Breast (tissue), 4 donors: Measurements from ENCODE around the genes NEURL4 and ACAP1.

GRCh38 chr17:7098900-7099308 lies 15.7 kb downstream of the ASGR2 start:
- PRO-cap, 3 experiments = no peak in any of the 3 experiments
- RRBS = no CpG with 5 or more reads among the region's 6 CpGs

DNA sequence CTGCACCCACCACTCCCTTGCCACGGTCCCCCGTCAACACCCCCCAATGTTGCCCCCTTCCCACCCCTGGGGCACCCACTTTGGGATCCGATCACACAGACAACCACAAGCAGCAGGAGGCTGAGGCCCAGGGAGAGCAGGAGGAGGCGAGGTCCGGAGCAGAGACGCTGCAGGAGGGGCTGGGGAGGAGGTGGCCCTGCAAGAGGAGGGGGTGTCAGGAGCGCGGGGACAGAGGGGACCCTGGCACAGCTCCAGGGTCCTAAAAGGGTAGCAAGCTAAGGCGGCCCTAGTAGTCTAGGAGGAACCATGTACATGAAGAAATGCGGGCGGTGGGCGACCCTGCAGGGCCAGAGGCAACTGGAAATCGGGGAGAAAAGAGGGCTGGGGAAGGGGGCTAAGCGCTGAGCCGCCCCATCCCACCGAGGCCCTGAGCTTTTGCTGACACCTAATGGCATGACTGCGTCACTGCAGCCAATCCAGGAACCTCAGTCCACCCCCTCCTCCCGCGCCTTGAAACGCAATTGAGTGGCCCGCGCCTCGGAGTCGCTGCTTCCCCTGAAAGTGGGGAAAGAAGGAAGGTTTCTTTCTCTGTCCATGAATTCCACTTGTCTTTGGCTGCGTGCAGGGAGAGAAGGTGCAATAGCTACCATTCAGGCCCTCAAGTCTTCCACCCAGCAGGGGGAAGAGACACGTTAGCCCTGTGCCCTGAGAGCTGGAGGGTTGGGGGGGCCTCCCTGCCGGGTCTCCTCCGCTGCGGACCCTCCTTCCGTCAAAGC lies 1.9 kb downstream of the ASGR1 start:
- PRO-cap, 3 experiments = peak in 1 of 3 experiments; most common plus-strand start position 488 of the sequence (in 1); most common minus-strand start position 440 of the sequence (in 1)
- RRBS = no CpG with 5 or more reads among the region's 30 CpGs

GRCh38 chr17:7207174-7207936 lies 10.1 kb downstream of the DLG4 start:
- PRO-cap, 3 experiments = no peak in any of the 3 experiments
- RRBS = no CpG with 5 or more reads among the region's 22 CpGs

DNA sequence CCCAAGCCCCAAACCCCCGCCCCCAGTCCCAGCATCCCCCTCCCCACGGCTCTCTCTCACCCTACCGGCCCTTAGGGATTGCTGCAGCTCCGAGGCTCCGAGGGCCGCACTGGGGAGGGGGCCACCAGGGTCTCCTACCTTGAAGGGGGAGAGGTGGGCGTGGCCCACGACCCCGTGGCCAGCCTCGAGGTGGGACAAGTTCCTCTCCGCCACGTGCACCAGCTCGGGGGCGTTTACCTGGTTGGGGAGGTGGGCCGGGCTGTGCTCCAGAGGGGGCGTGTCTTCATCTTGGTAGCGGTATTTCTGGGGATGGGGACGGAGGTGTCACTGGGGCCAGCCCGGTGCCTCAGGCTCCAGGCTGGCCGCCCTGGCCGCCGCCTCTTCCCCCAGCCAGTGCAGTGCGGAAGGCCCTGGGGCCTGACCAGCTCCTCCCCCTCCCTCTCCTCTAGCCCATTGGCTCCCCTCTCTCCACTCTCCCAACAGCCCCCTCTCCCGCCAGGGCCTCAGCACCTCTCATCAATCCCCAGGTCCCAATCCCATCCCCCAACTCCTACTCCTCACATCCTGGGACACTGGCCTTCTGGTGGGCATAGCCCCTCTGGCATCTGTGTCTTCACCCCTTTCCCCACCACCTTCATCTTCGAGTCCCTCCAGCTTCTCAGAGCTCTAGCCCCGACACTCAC lies 9.3 kb downstream of the DLG4 start:
- PRO-cap, 3 experiments = no peak in any of the 3 experiments
- RRBS = 22% methylated on average over 4 of the region's 26 CpGs

- PRO-cap, 3 experiments = peak in 3 of 3 experiments; most common plus-strand start chr17:7241915 (in 2); most common minus-strand start chr17:7241835 (in 3)
- RRBS = no CpG with 5 or more reads among the region's 7 CpGs
Observed at GRCh38 chr17:7241663-7241998, 618 bp downstream of the GABARAP start.

- PRO-cap, 3 experiments = peak in 2 of 3 experiments; most common plus-strand start chr17:7280835 (in 1); most common minus-strand start chr17:7281102 (in 2)
- RRBS = under 1% methylated on average over 26 of the region's 62 CpGs
Observed at GRCh38 chr17:7280697-7281567, 586 bp upstream of the SLC2A4 start.

DNA sequence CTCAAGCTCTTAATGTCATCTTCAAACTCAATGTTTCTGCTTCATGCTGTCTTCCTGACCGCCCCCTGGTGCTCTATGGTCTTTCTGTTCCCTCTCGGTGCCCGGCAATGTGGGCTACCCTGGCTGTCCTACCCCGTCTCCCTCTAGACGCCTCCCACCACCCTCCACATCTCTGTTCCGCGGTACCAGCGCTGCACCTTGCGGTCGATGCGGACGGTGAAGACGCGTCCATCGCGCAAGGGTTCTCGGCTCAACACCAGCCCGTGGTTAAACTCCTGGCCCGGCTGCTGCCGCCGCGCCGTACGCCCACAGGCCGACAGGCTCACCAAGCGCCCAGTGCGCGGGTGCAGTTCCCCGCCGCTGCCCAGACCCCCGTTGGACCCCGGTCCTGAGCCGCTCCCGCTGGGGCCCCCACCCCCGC lies 291 bp downstream of the NEURL4 start:
- PRO-cap, 3 experiments = no peak in any of the 3 experiments
- RRBS = 3% methylated on average over 14 of the region's 35 CpGs

- PRO-cap, 3 experiments = peak in 3 of 3 experiments; most common plus-strand start chr17:7329723 (in 3); most common minus-strand start chr17:7329348 (in 2)
- RRBS = 2% methylated on average over 18 of the region's 62 CpGs
Observed at GRCh38 chr17:7329255-7330059, at the start of gene NEURL4. Gene NEURL4, minus strand, starts transcription at chr17:7329335.

DNA sequence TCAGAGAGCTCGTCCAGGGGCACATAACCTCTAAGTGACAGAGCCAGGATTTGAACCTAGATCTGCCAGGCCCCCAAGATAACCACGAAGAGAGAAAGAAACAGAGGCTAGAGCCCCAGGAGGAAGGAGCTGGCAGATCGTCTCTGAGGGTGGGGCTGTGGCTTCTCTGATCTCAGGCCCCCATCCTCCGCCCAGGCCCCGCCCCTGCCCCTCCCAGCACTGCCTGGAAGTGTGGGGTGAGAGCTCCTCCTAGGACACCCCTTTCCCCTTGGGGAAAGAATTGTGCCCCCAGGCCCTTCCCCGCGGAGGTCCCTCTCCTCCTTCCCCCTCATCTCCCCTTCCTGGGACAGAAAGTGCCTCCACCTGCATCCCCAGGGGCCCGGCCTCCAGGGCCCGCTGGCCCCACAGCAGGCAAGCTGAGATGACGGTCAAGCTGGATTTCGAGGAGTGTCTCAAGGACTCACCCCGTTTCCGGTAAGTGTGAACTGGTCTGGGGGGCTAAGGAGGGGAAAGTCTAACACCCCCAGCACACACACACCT lies at the start of gene ACAP1:
TSS of gene ACAP1 (plus strand) at position 216 of the 540 bp plus-strand sequence.
- PRO-cap, 3 experiments = no peak in any of the 3 experiments
- RRBS = 26% methylated on average over 5 of the region's 13 CpGs

GRCh38 chr17:7356672-7357585 lies 2.0 kb downstream of the TMEM95 start:
- PRO-cap, 3 experiments = no peak in any of the 3 experiments
- RRBS = 31% methylated on average over 3 of the region's 11 CpGs

- PRO-cap, 3 experiments = no peak in any of the 3 experiments
- RRBS = 43% methylated on average over 20 of the region's 39 CpGs
Observed at GRCh38 chr17:7392861-7393569, 1.3 kb downstream of the PLSCR3 start.

DNA sequence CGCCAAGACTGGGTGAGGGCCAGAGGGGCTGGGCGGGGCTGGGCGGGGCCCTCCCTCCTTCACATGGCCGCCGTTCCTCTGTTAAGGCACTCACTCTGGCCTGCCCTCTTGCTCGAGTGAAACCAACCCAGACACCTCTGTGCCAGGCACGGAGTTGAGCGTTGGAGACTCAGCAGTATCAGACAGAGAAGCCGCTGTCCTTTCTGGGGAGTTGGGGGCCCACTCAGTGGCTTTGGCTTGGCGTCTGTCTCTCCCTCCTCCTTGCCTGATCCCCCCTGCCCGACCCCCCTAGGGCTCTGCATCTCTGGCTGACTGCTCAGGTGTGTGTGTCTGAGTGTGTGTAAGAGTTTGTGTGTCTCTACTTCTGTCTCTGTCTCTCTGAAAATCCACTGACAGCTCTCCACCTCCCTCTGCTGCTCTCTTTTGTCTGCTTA lies 4.0 kb upstream of the SPEM1 start:
- PRO-cap, 3 experiments = no peak in any of the 3 experiments
- RRBS = no CpG with 5 or more reads among the region's 11 CpGs

GRCh38 chr17:7462179-7462639 lies 17.2 kb downstream of the ZBTB4 start:
- PRO-cap, 3 experiments = no peak in any of the 3 experiments
- RRBS = 72% methylated on average over 9 of the region's 18 CpGs

GRCh38 chr17:7466062-7467047 lies 13.1 kb downstream of the ZBTB4 start:
- PRO-cap, 3 experiments = no peak in any of the 3 experiments
- RRBS = 38% methylated on average over 6 of the region's 28 CpGs

GRCh38 chr17:7495684-7496394 lies 14.6 kb downstream of the SLC35G6 start:
- PRO-cap, 3 experiments = no peak in any of the 3 experiments
- RRBS = no CpG with 5 or more reads among the region's 13 CpGs

GRCh38 chr17:7497176-7497790 lies 16.0 kb downstream of the SLC35G6 start:
- PRO-cap, 3 experiments = no peak in any of the 3 experiments
- RRBS = no CpG with 5 or more reads among the region's 18 CpGs

GRCh38 chr17:7511384-7511788 lies 30.1 kb downstream of the SLC35G6 start:
- PRO-cap, 3 experiments = no peak in any of the 3 experiments
- RRBS = no CpG with 5 or more reads among the region's 14 CpGs

GRCh38 chr17:7556547-7557055 lies 1.9 kb upstream of the TNFSF13 start:
- PRO-cap, 3 experiments = no peak in any of the 3 experiments
- RRBS = no CpG with 5 or more reads among the region's 15 CpGs

DNA sequence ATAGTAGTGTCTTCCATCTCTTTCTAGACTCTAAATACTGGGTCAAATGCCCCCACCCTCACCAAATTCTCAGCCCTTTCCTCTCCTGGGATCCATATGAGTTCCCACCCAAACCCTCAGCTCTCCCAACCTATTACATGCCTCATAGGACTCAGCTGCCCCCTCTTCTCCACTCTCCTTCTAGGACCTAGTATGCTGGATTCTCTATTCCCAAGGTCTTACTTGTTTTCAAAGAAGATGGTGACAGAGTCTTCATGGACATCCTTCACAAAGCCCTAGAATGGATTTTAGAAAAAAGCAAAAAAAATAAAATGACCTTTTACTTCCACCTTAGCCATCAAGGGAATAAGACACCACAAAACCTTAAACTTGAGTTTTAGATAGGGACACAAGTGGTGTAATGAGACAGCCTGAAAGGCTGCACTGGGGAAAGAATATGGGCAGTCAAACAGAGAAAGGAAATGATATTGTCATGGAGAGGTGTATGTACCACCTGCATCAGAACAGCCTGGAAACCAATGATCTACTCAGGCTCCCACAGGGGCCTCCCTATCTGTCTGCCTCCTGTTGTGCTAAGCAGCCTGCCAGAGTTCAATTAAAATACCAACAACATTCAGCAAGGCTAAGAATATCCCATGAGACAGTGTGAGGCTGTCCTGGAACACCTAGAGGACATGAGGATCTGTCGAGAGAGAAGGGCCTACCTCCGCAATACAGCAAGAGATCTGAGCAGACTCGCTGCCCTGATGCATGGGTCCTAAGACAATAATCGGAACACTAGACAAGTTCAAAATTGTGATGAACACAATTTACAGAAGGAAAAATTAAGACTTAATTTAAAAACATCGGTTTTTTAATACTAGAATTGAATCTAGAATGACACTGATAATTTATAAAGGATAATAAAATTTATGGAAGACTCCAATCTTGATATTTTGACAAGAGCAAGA lies 8.5 kb downstream of the FXR2 start:
- PRO-cap, 3 experiments = no peak in any of the 3 experiments
- RRBS = no CpG with 5 or more reads among the region's 5 CpGs

DNA sequence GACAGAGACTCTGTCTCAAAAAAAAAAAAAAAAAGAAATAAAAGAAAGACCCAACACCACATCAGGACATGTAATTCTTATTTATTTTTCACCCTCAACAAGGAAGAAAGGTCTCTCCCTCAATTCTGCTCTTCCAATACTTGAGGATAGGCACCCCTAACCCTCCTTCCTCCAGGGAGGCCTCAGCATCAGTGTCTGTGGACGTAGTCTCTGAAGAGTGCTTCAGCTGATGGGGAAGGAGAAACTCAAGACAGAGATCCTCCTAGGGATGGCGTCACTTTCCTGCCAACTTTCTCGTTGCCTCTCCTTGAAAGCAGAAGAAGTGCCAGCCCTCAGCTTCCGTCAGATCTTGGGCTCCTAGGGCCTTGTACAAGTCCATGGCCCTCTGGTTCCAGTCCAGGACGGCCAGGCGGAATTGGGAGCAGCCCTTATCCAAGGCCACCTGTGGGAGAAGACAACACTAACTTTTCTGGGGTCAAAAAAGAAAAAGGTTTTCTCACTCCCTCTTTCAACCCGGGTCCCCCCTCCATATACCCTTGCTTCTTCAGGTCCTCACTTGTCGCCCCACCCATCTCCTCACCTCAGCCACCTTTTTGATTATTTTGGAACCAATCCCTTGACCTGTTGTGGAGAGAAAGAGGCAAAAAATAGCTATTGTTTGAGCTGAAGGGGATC lies 1.3 kb downstream of the SAT2 start:
- PRO-cap, 3 experiments = no peak in any of the 3 experiments
- RRBS = no CpG with 5 or more reads among the region's 8 CpGs